SJSA1 (cell line): Measurements from ENCODE around the genes MEGF6, TPRG1L and WRAP73.

GRCh38 chr1:2272057-2272439 lies 43.9 kb downstream of the SKI start:
- RAMPAGE, long total RNA, result no peak

GRCh38 chr1:2295385-2295994 lies 67.4 kb downstream of the SKI start:
- RAMPAGE, long total RNA, result no peak

- RAMPAGE, long total RNA, result no peak
Observed at GRCh38 chr1:2312806-2313549, 78.4 kb downstream of the MORN1 start.

GRCh38 chr1:2503598-2504523 lies 22.5 kb downstream of the PANK4 start:
- RAMPAGE, long total RNA, result no peak

DNA sequence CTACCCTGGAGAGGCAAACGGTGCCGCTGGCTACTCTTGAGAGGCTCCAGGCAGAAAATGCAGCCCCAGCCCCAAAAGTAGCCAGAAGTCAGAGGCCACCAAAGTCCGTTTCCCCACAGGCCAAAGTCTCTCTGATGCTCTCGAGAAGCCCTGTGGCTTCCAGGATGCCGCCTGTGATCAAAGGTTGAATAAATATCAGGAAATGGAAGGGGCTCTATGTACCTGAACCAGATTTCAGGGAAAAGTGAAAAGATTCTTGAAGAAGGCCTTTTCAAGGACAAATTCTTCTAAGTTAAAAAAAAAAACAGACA lies 4.2 kb downstream of the PANK4 start:
- RAMPAGE, long total RNA, result no peak

- RAMPAGE, long total RNA, result no peak
Observed at GRCh38 chr1:2547679-2548029, 8.5 kb upstream of the TNFRSF14 start.

DNA sequence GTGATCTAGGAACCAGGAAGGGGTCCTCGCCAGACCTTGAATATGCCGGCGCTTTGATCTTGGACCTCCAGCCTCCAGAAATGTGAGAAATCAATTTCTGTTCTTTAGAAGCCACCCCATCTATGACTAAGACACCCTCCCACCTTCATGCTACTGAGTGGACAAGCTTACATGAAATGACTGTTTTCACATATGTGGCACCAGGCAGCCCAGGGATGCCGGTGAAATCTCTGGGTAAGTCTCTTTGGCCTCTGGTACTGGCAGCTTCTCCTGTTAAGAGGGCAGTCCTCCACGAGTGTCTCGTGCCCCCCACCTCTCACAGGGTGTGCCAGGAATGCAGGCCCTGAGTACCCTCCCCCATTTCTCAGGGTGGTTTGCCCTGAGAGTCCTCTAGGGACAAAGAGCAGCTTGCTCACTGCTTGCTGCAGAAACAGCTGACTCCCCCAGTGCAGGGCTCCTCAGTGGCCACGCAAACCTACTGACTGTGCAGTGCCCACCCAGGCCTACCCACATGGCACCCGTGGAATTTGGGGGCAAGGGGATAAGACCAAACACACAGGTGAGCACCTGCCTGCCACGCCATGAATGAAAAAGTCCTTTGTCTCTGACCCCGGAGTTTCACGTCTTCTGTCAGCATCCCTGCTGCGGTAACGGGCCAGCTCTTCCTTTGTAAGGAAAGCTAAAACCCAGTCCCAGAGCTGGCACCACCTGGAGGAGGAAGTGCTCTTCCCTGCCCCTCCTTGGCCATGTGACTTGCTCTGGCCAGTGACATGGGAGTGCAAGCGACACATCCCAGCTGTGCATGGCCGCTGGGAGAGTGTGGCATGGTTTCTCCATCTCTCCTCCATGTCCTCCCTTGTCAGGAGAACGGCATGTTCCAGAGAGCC lies 3.1 kb upstream of the PRXL2B start:
- RAMPAGE, long total RNA, result no peak

DNA sequence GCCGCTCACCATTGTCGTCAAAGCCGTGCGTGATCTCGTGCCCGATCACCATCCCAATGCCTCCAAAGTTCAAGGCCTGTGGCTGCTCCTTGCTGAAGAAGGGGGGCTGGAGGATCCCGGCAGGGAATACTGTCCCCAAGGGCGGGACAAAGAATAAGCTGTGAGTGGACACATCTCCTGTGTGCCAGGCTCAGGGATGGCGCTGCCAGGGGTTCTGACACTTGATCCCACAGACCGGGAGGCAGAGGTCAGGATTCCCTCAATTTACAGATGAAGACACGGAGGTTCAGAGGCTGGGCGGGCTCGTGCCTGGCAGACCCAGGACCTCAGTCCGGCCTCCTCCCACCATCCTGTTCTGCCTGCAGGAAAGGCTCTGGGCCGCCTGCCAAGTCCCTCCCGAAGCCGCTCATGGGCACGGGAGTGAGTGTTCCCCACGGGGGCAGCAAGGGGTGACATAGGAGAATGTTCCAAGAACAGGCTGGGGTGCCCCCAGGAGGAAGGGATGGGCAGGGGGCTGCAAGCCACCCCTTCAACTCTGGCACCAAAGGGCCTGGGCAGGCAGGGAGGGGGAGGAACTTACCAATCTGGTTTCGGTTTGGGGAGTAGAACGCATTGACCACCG lies 7.3 kb downstream of the PRXL2B start:
- RAMPAGE, long total RNA, result no peak

- RAMPAGE, long total RNA, result no peak
Observed at GRCh38 chr1:2927397-2927813, 93.9 kb upstream of the ACTRT2 start.

DNA sequence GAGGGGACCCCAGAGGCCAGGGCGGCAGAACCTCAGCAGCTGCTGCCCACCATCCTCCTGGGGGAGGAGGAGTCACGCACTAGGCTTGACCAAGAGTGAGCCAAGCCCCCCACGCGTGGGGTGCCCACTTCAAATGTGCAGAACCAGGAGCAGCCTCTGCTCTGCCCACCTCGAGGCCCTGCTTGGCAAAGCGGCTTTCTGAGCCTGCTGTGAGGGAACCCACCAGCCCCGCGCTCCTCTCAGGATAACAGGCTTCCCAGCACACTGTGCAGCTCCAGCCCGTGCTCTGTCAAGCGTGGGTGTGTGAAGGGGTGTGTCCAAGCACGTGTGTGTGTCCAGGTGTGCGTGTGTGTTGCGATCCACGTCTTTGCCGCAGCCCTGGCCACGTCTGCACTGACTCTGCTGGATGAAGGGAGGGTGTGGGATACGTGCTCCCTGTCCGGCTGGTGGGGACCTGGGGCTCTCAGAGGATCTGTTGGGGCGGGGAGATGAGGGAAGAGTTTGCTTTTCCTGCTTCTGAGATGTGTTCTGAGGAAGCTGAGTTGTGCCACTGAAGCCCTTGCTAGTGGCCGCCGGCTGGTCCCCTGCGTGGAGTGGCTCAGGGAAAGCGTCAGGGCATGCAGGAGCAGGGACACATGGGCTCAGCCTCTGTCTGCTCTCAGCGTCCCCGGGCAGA lies 7.0 kb downstream of the PRDM16 start:
- RAMPAGE, long total RNA, result no peak

DNA sequence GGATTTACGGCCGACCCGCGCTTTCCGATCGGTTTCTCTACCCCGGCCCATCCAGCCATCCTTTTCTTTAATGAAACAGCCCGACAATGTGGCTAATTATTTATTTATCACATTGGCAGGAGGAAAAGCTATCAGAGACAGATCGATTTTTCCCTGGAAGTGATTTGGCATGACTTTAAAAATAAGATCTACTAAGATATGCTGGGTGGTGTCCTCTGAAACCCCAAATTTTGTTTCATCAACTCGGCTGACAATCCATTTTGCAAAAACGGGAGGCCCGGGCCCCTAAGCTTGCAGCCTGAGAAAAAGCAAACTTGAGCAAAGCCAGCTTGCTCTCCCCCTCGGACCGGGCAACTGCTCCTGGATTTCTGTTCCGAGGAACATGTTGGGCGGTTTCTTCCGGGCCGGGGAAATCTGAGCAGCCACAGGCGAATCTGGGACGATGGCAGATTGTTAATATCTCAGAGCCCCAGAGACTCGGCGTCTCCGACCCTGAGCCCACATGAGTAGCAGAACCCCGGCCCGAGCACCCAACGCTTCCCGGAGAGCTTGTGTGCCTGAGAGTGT lies 11.4 kb downstream of the PRDM16 start:
- RAMPAGE, long total RNA, result no peak

DNA sequence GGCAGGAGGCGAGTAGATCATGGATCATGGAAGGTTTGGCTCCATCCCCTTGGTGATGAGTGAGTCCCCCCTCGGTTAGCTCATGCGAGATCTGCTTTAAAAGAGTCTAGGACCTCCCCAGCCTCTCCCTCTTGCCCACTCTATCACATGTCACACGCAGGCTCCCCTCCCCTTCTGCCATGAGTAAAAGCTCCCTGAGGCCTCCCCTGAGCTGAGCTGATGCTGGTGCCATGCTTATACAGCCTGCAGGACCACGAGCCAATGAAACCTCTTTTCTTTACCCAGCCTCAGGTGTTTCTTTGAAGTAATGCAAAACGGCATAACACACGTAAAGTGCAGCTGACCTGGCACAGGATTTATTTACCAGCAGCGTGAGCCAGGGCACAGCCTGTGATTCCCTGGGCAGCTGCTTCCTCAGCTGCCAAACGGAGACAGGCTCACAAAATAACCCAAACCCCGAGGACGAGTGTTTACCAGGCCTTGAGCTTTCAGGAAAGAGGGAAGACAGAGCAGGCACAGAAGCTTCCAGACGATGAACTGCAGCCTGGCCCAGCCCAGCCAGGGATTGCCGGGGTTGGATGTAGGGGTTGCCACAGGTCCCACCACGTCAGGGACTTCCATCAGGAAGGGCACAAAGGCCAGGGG lies 120.6 kb upstream of the ARHGEF16 start:
- RAMPAGE, long total RNA, result no peak

DNA sequence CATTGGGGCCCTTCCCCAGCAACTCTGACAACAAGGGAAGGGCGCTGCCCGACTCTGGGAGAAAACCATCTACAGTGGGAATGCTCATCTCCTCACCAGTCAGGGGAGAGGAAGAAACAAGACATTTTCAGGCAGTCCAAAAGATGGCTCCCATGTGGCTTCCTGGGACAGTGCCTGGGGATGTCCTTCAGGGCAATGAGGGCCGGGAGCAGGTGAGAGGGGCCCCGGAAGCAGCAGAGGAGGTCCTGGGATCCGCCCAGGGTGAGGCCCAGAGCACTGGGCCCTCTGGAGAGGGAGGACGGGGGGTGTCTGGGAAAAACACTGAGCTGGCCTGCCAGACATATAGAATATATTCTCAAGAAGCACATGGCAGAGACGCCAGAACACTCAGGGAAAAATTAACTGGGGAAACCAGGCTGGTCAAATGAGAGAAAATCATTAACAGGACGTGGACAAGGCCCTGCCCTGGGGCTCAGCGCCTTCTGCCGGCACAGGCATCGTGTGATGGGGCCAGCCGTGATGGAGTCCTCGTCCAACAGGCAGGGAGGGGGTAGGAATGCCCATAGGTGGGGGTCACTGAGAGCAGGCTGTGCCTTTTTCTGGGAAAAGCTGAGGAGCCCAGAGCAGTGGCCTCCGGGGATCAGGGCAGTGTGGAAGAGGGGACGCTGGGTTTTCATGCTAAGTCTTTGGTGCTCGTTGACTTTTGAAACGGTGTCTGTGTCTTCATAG lies 5.0 kb downstream of the ARHGEF16 start:
- RAMPAGE, long total RNA, result no peak

- RAMPAGE, long total RNA, result no peak
Observed at GRCh38 chr1:3465105-3465897, 10.8 kb downstream of the ARHGEF16 start.

GRCh38 chr1:3504771-3505127 lies 50.3 kb downstream of the ARHGEF16 start:
- RAMPAGE, long total RNA, result no peak

- RAMPAGE, long total RNA, result no peak
Observed at GRCh38 chr1:3611134-3612056, at the start of gene MEGF6. Gene MEGF6 (minus strand): TSS chr1:3611508.

DNA sequence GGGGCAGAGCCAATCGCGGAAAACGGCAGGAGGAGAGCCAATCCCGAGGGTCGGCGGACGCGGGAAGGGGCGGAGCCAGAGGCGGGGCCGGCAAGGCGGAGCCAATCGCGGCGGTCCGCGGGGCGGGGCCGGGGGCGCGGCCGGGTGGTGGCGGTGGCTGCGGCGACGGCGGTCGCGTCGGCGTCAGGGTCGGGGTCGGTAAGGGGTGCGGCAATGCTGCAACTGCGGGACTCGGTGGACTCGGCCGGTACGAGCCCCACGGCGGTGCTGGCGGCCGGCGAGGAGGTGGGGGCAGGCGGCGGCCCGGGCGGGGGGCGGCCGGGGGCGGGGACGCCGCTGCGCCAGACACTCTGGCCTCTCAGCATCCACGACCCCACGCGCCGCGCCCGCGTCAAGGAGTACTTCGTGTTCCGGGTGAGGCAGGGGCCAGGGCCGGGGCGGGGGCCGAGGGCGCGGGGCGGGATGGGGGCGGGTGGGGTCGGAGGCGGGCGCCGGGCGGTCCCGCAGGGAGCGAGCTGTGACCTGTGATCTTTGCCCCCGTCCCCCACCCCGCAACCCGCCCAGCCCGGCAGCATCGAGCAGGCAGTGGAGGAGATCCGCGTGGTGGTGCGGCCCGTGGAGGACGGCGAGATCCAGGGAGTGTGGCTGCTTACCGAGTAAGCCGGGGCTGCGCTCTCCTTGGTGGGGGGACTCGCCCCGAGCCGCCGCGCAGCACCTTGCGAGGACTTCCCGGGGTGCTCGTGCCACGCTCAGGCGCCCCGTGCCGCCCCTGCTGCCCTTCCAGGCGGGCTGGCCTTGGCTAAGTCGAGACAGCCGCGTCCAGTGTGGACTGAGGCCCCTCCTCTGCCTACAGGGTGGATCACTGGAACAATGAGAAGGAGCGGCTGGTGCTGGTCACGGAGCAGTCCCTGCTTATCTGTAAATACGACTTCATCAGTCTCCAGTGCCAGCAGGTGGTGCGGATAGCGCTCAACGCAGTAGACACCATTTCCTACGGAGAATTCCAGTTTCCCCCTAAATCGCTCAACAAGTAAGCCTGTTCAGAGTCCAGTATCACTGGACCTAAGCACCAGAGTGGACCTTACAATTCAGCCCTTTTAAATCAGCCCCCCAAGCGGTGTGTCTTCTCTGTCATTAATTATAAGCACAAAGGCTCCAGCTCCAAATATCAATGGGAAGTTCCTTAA lies at the start of gene TPRG1L:
TSS of gene TPRG1L (plus strand) at position 156 of the 1,187 bp plus-strand sequence.
- RAMPAGE, long total RNA, result no peak

GRCh38 chr1:3649802-3650481 lies at the start of gene WRAP73:
Gene WRAP73 (minus strand): TSS chr1:3650103.
- RAMPAGE, long total RNA, result start-site peak on the minus strand at chr1:3650009-3650110, 71 and 52 reads in 2 replicates

DNA sequence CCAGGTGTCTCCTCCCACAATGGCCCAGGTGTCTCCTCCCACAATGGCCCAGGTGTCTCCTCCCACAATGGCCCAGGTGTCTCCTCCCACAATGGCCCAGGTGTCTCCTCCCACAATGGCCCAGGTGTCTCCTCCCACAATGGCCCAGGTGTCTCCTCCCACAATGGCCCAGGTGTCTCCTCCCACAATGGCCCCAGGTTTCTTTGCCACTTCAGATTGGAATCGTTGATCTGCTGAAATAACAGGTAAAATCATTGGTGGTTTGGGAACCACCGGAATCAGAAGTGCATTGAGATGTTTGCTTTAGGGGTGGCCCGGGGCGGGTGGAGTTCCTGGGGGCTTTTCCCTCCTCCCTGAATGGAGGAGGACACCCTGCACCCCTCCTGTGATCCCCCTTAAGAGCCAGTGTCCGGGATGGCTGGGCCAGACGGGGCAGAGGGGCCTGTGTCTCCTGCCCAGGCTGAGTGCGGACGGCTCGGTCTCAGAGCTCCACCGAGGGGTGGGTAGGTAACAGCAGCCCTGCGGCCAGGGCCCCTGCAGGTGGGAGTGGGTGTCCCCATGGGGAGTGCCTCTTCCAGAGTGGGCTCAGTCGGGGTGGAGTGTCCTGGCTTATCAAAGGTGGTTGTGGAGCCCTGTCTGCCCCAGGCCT lies 23.0 kb downstream of the TP73 start:
- RAMPAGE, long total RNA, result no peak

GRCh38 chr1:3707401-3708105 lies 44.7 kb upstream of the CCDC27 start:
- RAMPAGE, long total RNA, result no peak